B cell (primary cell): ENCODE measurements around a stretch of chr10.

GRCh38 chr10:132691398-132692562 is 94.2 kb downstream of the NKX6-2 start:
- PRO-cap = no peak
- CAGE, long polyA plus RNA = no peak

DNA sequence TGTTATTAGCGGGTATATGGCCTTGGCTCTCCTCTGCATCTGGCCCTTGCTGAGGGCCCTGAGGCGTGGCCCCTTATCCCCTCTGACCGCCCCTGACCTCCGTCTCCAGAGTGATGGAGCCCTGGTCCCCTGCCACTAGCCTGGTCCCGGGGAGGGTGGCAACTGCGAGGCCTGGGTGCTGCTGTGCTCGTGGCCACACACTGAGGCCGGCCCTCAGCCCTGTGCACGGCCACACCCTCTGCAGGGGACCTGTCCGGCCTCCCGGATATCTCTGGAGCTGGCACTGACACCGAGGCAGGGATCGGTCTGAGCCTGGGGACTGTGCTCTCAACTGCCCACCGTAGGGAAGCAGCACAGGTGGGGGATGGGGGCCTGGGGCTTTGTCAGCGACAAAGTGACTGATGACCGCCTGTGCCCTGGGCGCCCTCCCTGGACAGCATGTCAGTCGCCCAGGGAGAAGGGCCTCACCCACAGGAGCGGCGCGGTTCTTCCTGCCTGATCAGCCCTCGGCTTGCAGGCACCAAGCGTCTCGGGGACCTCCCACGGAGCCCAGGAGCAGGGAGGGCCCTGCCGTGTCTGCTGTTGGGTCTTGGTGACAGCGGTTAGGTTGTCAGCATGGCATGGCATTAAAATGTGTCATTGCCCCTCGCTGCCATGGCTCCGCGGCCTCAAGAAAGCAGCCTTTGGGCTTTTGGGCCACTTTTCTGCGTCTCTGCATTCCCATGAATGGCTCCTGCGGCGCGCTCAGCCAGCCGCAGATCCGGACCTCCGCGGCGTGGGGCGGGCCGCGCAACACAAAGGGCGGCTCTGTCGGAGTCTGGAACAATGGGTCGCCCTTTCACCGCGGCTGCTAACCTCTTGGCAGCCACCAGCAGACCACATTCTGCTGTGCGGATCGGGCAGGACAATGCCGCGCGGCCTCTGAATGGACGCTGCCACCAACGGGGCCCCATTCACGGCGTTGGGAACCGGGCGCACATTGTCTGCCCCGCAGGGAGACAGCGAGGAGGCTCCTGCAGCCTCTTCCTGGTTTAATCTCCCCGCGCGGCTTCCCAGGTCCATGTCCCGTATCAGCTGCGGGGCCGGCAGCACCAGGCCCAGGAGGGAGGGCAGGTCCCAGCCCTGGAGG is 72.1 kb downstream of the NKX6-2 start:
- PRO-cap = no peak
- CAGE, long polyA plus RNA = no peak

GRCh38 chr10:132836108-132836634 is 50.2 kb upstream of the NKX6-2 start:
- PRO-cap = no peak
- CAGE, long polyA plus RNA = no peak

- PRO-cap = no peak
- CAGE, long polyA plus RNA = no peak
Measured at GRCh38 chr10:132861709-132861908, 75.7 kb upstream of the NKX6-2 start.

GRCh38 chr10:133088598-133088889 is 820 bp downstream of the ADGRA1 start:
- PRO-cap = no peak
- CAGE, long polyA plus RNA = no peak

DNA sequence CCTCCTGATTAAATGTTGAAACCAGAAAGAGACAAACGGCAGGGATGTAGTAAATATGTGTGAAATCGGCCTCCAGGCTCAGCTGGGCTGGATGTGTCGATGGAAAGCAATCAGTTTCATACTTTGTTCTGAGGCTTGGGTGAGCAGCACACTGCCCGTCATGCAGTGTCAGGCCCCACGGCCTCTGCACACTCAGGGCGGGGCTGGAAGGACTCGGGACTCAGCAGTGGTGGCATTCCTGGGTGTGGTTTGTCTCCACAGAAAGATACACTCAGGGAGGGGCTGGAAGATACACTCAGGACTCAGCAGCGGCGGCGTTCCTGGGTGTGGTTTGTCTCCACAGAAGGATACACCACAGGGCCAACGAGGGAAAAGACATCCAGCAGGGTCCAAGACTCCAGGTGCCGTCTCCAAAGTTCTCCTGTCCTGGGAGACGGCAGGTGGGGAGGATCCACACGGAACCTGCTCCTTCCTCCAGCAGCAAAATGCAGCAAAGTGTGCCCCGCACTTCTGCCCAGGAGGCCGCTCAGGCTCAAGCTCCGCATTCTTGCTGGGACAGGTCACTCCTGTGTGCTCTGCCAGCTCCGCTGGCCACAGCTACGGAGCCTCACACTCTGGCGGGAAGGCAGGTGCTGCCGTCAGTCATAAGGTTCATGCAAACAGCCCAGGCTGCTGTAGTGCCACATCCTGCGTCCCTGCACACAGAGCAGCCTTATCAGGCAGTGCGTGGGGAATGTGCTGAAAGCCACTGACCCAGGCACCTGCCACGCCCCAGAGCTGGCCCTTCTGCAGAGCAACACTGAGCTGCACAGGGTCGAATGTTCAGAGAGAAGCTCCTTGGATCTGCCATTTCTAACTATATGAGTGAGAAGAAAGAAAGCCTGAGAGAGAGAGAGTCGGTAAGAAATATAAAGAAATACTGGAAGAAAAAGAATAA is 22.3 kb downstream of the ADGRA1 start:
- PRO-cap = no peak
- CAGE, long polyA plus RNA = no peak

- PRO-cap = no peak
- CAGE, long polyA plus RNA = no peak
Measured at GRCh38 chr10:133236802-133237326, 791 bp upstream of the VENTX start.

- PRO-cap = no peak
- CAGE, long polyA plus RNA = no peak
Measured at GRCh38 chr10:133238225-133238625, 570 bp downstream of the VENTX start.

GRCh38 chr10:133251456-133252208 is 14.0 kb downstream of the VENTX start:
- PRO-cap = no peak
- CAGE, long polyA plus RNA = no peak

GRCh38 chr10:133277646-133278356 is 1.1 kb upstream of the ADAM8 start:
- PRO-cap = no peak
- CAGE, long polyA plus RNA = no peak

- PRO-cap = no peak
- CAGE, long polyA plus RNA = no peak
Measured at GRCh38 chr10:133292866-133293596, 15.6 kb downstream of the TUBGCP2 start.

DNA sequence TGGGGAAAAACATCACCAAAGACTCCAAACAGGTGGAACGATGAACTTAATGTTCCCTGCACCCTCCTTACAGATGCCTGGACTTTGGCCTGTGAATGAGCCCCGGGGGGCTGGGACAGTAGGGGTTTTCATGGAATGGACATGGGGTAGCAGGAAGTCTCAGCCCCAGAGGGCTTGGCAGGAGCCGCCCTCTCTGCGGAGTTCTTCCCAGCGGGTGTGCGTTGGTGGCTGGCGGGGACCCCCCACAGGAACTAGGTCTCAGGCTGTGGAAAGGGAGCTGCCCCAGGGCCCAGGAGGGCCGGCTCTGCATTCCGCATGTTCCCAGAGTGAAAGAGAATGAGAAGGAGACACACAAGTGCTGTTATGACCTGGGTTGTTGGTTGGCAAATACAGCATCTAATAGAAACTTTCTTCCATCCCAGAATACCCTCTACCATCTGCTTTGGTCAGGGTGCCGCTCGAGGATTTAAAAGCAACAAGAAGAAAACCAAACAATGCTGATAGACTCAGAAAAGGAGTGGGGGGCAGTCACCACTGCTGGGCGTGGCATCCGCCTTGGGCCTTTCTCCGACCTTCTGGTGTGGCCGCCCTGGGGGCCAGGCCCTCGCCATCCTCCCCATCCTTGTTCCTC is 3.8 kb downstream of the ZNF511 start:
- PRO-cap = no peak
- CAGE, long polyA plus RNA = no peak

DNA sequence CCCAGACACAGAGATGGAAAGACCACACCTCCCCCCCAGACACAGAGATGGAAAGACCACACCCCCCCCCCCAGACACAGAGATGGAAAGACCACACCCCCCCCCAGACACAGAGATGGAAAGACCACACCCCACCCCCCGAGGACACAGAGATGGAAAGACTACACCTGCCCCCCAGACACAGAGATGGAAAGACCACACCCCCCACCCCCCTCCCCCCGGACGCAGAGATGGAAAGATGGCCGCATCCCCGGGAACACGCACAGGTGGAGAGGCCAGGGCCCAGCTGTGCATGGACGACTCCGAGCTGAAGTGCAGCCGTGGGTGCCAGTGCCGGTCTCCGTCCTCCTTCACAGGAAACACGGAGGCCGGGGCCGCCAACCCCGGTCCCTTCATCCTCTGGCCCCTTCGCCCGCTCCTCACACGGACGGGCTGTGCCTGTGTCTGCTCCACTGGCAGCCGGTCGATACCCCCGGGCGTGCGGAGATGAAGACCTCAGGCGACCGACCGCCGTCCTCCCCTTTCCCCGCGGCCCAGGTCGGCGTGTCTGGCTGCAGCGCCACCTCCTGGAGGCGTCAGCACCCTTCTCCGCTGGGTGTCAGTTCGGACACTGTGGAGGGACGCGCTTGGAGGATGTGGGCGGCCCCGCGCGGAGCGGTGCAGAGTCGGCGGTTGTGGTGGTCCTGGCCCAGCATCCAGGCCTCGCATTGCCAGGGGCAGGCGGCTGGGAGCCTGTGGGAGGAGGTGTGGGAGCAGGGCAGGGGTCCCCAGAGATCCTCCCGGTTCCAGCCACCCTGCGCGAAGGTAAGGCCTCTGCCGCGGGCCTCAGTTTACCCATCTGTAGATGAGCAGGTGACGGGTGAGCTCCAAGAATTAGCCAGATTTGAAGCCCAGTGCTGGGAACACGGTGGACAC is 9.8 kb downstream of the ZNF511 start:
- PRO-cap = no peak
- CAGE, long polyA plus RNA = no peak

DNA sequence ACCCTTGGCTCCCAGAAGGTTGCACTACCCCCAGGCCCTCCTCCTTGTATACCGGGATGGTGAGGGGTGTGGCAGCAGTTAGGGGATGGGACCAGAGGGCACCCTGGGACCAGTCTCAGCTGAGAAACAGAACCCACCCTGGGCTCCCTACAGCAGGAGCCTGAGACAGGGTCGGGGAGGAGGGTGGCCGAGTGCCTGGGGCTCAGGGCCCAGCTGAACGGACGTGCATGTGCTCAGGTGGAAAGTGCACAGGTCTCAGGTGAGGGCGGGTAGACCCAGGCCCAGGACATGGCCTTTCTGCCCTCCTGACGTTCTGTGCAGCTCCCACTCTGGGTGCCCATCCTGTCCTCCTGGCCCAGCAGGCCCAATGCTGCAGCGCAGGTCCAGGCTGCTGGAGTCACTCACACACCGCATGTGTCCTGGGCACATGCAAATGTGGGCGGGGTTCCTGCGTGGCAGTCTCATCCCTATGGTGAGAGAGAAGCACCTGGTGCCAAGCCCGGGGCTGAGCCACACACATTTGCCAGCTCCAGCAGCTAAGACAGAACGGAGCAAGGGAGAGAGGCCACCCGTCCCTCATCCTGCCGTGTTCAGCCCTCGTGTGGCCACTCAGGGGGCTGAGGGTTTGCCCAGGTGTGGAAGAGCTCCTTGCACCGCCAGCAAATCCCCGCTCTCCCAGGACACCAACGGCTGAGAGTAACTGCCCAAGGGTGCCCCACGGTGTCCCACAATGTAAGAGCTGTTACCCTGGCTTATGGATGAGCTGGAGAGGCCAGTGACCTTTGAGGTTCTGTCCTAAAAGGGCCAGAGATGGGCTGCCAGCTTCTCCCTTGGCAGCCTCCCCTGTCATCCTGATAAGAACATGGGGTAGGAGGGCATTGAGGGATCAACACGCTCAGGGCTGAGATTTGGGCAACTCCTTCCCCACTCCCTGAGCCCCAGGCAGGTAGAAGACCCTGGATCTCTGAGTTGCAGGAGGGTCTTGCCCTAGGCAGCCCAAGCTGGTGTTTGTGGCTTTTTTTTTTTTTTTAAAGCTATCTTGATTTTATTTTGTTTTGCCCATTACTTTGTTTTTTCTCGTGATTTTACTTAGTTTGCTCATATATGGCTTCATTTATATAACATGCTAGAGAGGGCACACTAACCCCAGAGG is 4.5 kb downstream of the FUOM start:
- PRO-cap = no peak
- CAGE, long polyA plus RNA = no peak

DNA sequence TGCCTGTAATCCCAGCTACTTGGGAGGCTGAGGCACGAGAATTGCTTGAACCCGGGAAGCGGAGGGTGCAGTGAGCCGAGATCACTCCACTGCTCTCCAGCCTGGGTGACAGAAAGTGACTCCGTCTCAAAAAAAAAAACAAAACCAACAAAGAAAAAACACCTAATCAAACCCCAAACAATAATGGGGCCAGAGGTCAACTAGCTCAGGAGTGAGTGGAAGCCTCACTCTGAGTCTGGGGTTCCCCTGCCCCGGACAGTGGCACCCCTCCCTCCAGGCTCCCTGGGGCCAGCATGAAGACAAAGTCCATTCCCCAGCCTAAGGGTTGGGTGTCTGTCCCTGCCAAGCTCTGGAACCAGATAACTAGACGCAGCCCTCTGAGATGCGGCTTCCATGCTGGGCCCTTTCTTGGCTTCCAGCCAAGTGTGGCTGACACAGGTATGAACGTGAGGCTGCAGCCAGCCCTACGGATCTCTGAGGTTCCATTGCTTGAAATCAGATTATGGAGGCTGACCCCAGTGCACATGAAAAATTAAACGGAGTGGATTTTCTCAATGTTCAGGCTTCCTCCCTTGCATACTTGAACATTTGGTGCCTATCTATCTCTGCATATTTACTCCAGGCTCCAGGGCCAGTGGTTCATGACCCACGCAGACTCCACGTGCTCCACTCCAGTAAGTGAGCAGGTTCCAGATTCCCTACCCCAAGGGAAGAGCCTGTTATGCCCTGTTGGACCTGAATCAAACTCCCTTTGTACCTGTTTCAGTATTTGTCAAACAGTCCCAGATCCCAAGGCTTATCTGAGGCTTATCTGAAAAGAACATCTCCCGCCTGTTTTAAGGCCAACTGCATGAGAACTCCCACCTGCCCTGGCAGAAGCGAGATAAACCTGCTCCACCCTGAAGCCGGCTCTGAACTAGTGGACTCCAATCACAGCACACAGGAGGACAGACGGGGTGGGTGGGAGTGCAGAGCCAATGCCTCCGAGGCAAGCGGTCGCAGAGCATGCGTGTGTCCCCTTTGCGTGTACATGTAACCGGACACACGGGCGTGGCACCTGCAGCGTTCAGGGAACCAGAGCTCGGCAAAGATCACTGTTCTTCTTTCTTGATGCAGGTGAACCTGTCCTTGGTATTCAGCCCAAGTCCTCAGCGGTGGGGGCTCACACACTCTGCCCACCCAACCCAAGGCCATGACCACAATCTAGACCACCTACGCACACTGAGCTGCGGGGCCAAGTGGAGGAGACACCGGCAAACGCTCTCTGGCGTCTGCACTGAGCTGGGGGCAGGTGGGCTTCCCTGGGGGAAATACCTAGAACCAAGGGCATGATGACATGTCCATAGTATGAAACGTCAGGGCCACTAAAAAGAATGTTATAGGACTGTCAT is 2.2 kb upstream of the FUOM start:
- PRO-cap = no peak
- CAGE, long polyA plus RNA = no peak

- PRO-cap = no peak
- CAGE, long polyA plus RNA = no peak
Measured at GRCh38 chr10:133523505-133524089, 3.6 kb upstream of the CYP2E1 start.

DNA sequence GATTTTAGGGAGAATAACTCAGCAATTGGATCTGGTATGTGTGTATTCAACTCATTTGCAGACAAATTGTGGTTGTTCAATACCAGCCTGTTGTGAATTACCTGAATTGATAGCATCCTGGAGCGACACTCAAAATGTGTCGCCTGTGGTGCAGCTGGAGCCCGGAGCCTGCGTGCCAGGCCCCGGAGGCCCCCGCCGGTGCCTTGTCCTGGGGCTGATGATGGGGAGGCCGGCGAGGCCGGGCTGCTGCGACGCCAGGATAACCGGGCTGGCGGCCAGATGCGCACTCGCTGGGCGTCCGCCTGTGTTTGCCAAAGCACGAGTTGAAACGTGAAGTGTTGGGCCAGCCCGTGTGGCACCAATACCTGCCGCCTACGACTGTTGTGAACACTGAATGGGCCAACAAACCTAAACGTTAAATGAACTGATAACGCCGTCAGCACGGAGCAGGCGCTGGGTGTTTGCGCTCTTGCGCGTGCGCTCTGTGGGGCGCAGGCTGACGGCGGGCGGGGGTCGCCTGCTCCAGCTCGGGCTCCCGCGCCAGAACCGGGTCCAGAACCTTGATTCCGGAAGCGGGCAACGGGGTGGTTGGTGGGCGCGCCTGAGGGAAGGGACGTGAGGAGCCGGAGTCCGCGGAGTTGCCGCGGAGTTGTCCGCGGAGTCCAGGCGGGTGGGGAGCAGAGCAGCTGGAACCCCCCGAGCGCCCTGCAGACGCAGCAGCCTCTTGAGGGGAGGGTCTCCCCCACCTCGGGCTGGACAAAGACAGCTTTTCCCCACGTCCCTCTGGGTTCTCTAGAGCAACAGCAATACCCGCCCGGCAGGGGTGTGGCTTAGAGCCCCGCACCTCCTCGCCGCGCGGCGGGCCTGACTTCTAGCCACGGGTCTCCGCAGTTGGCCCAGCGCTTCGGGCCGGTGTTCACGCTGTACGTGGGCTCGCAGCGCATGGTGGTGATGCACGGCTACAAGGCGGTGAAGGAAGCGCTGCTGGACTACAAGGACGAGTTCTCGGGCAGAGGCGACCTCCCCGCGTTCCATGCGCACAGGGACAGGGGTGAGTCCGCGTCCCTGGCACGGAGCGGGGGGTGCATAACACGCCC is 775 bp downstream of the CYP2E1 start:
- PRO-cap = no peak
- CAGE, long polyA plus RNA = no peak